ENCODE measurements around the gene VAMP4.

DNA sequence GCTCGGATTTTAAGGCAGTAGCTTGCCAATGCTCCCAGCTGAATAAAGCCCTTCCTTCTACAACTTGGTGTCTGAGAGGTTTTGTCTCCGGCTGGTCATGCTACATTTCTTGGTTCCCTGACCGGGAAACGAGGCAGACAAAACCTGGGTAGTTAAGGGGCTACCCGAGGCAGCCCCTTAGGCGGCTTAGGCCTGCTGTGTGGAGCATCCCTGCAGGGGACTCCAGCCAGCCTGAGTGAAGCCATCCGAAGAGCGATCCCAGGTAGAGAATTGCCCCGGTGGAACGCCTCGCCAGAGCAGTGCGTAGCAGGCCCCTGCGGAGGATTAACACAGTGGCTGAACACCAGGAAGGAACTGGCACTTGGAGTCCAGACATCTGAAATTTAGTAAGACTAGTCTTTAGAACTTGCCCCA lies 21.2 kb upstream of the MYOCOS start:
- RRBS, result no CpG with 5 or more reads among the region's 13 CpGs

DNA sequence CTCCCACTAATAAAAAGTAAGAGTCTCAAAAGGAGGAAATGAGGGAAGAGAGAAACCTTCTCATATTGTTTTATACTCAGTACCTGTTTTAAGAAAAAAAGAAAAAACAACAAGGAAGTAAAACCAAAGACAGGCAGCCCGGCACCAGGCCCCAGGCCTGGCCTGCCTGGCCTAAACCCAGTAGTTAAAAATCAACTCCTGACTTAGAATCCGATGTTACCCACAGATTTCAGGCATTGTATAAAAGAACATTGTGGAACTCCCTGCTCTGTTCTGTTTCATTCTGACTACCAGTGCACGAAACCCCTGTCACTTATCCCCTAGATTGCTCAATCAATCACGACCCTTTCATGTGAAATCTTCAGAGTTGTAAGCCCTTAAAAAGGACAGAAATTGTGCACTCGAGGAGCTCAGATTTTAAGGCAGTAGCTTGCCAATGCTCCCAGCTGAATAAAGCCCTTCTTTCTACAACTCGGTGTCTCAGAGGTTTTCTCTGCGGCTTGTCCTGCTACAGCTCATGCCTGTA lies 15.7 kb upstream of the MYOCOS start:
- RRBS, result no CpG with 5 or more reads among the region's 7 CpGs

DNA sequence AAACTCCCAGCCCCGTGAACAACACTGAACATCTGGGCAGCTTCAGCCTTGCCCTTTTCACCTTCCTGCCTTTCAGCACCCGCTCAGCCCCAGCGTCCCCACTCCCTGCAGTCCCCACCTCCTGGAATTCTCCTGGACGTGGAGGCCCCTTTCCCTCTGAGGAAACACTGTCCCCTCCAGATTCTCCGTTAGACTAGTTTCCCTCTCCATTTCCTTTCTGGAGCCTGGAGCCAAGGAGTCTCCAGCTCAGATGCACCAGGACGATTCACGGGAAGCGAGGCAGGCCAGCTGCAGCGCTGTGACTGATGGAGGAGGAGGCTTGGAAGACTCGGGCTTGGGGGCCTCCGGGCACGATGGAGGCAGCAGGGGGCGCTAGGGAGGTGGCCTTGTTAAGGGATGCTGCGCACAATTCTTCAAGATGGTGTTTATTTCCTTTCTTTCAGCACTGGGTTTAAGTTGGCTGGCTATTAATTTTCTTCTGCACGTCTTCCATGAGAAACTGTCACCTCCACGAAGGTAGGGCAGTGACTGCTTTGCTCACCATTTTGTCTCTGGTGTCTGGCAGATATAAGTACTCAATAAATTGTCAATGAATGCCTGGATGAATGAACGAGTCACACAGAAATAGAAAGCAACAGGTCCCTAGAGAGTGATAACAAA lies 3.0 kb upstream of the MYOC start:
- RRBS, result no CpG with 5 or more reads among the region's 17 CpGs

- RRBS, result 1% methylated on average over 10 of the region's 57 CpGs
Measured at GRCh38 chr1:171741690-171742288, at the start of gene VAMP4. TSS of gene VAMP4 (minus strand) at chr1:171742065.

DNA sequence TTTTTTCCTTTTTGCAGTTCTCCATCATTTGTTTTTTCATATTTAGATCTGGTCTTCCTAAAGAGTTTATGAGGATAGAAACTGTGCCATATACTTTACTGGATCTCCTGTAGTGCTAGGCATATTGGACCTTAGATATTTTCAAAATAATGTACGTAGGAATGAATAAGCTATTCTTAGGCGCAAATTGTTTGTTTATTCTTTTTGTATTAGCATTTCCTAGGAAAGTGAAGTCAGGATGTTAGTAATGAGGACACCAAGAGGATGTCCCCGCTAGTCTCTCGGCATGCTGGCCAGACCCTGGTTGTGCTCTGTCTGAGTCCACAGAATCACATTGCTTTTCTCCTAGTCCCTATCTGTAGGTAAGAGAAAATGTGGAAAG lies 31.0 kb downstream of the DNM3 start:
- RRBS, result no CpG with 5 or more reads among the region's 4 CpGs

DNA sequence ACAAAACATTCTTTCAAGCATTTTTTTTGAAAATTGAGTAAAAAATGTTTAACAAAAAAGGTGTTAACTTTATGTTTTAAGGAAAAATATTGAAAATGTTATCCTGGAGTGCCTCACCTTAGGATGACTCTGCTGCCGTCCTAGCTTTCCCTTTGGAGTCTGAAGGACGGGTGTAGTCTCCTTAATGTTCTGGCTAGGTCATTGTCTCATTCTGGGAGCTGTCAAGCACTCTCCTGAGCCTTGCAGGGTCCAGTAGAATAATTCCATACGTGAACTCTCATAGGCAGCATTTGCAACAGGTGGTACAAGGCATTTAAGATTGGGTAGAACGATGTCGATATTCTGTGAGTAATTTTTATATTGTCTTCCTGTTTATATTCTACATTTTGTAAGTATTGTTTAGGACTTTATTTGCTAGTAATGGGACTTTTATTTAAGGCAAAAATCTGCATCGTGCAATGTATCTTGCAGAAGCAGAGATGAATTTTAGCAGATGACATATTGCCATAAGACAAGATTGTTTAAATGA lies 283.5 kb upstream of the C1orf105 start:
- RRBS, result no CpG with 5 or more reads among the region's 6 CpGs

- RRBS, result no CpG with 5 or more reads among the region's 2 CpGs
Measured at GRCh38 chr1:172154613-172155067, 265.8 kb upstream of the C1orf105 start.

DNA sequence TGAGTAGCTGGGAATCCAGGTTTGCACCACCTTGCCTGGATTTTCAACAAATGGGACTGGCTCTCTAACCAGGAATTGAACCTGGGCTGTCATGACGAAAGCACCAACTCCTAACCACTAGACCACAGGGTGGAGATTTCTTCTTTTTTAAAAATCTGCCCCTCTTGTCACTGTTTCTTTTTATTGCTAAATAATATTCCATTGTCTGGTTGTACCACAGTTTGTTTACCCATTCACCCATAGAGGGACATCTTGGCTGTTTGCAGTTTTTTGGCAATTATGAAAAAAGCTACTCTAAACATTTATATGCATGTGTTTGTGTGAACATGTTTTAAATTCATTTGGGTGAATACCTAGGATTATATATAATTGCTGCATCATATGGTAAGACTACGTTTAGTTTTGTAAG lies 232.1 kb upstream of the C1orf105 start:
- RRBS, result no CpG with 5 or more reads among the region's 2 CpGs

GRCh38 chr1:172322061-172323045 lies 98.1 kb upstream of the C1orf105 start:
- RRBS, result 93% methylated on average over 3 of the region's 15 CpGs

DNA sequence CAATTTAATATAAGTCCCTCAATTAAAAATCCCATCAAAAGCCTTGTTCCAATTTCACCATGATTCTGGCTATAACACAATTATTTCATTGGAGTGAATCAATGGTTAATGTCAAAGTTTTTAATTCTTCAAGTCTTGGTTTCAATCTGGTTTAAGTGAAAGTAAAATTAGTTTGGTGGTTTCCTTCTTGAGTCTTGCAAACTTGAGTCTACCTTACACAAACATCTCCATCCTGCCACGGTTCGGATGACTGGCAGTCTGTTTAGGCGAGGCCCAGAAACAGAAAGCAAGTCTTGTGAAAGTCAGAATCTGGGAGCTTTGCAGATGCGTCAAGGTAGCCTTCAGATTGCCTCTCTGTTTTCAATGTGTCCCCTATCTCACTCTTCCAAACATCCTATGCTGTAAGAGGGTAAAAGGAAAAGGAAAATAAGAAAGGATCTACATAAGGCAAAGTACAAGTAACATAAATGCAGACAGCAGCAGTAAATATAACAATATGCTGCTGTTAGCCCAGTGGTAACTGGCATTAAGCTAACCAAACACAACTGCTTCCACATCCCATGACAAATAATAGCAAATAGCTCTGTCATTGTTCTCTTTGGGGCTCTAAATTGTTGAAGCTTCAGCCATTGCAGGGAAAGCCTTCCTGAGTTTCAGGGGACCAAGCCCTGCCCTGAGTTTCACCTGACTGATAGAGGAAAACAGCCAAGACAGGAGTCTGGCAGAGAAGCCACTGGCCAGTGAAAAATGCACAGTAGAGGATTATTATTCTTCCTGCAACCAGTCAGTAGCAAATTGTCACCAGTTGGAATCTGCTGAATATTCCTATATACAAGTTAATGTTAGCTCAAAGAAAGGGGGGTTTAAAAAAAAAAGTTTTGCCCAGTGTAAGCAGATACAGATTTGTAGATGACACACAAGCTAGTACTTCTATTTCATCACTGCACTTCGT lies 26.2 kb upstream of the C1orf105 start:
- RRBS, result no CpG with 5 or more reads among the region's 5 CpGs

GRCh38 chr1:172449910-172450462 lies 6.1 kb upstream of the PIGC start:
- RRBS, result no CpG with 5 or more reads among the region's 10 CpGs

- RRBS, result 88% methylated on average over 2 of the region's 3 CpGs
Measured at GRCh38 chr1:172497280-172497725, 35.6 kb upstream of the SUCO start.

DNA sequence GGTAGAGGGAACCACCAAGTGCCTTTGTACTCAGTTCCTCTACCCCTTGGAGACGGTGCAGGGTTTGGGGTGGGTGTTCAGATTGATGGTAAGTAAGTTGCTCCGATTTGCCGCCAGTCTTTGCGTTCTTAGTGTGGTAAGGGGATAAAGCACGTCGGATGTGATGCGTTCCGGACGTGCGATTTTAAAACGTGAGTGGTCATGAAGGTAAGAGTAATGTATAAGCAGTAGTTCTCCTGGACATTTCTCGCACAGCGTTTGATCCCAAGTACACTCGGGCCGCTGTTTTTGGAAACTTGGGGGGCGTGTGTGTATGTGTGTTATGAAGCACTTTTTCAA lies 756 bp downstream of the SUCO start:
- RRBS, result no CpG with 5 or more reads among the region's 16 CpGs

GRCh38 chr1:172544648-172545720 lies 12.0 kb downstream of the SUCO start:
- RRBS, result no CpG with 5 or more reads among the region's 3 CpGs

DNA sequence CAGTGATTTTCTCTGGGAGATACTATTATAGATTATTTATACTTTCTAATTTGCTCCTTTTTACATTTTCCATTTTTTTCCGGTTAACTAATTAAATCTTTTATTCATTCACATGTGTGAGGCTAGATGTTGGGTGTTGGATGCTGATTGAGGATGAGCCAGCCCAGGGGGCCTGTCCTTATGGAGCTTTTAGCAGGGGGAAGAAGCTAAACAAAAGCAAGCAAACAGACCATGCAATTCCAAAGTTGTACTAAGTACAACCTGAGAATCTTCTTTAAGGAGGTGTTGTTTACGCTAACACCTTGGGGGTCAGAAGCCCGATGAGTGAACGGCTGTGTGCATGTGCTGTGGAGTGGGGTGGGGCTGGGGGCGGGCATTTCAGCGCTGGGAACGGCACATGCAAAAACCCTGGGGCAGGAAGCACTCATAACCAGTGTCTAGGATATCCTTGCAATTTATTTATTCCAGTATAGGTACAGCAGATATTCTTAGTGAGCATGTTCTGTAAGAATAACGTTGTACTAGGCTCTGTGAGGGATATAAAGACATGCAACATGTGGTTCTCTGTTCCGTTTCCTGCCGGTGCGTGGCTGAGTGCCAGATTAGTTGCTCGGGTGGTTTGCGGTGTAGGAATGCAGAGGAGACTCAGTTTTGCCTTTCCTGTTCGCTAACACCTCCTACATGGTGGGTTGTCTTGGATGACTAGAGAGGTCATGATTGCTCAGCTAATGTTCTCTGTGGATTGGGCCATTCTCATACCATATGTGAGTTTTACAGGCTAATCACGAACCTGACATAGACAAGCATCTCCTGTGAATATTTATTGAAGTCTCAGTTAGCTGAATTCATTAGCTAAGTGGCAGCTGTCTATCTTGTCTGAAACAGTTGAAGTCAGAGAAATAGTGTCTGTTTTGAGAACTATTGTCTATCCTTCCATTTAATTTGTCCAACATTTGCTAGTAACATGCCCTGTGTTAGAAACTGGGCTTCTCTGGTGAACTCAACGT lies 3.7 kb downstream of the FASLG start:
- RRBS, result no CpG with 5 or more reads among the region's 16 CpGs

DNA sequence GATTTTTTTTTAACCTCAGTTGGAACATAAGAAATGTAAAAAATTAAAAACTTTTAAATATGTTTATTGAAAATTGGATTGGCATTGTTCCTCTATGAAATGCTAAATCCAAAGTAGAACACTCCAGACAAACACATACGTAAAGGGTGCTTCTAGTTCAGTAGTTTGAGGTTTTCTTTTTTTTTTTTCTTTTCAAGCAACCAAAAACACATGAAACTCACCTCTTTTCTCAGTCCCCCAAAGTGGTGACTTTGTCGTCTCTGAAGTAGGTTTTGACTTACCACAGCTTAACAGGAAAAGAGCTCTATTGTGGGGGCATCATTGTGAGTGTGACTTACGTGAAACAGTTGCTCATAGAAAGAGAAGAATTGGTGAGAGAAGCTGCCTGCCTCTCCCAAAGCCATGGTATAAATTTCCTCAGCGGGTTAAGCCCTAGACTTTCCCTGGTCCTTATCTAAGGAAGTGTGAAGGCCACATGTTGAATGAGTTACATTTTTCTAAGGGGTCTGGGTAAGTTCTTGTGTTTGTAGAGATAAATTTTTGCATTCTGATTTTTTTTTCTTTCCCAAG lies 11.8 kb downstream of the FASLG start:
- RRBS, result no CpG with 5 or more reads among the region's 4 CpGs

GRCh38 chr1:172717660-172717968 lies 58.7 kb downstream of the FASLG start:
- RRBS, result no CpG with 5 or more reads among the region's 3 CpGs

DNA sequence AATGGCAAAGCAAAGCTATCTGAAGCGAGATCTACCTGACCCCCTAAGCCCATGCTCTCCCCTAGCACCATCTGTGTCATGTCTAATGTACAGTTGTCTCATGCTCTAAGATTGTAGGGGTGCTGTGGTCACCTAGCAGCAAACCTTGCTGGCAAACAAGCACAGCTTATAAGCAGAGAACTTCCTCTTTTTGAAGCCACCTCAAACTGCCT lies 66.0 kb downstream of the FASLG start:
- RRBS, result no CpG with 5 or more reads among the region's 1 CpG

DNA sequence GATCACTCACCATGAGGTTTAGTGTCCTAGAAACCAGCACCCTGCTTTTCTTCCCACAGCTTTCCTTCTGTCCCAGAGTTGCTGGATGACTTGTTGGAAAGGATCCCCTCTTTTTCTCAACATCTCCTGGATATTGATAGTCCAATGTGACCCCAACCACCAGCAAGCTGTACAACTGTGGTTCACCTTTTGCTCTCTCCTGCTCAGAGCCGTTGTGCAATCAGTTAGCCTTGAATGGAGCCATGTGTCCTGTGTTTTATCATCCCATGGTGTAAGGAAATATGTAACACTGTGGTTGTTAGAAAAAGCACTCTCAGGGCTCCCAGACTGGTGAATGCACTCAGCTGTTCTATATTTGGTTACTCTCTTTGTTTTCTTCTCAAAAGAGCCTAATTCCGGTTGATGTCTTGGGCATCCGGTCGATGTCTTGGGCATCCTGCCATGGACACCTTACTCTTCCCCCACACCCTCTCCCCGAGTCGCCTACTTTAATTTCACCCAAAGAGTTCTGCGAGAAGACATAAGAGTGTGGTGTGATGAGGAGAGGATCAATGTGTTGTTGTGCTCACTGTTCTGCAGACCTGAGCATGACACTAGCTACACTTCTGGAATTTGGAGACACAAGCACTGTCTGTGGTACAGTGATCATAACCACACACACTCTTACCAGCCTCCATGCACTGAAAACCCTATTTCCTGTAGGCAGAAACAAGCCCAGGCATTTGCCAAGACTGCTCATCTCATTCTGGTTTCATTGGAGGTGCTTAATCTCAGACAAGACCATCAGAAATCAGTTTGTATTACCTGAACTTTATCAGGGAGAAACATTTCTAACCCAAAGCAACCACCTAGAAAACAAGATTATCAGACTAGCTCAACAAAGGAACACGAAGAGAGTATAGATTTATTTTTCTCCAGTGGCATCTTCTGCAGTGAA lies 1.6 kb downstream of the TNFSF4 start:
- RRBS, result no CpG with 5 or more reads among the region's 8 CpGs

Measured in CMK (cell line).